Omental fat pad (tissue), 4 donors: ENCODE results near the genes ZNF813 and PPP1R12C.

DNA sequence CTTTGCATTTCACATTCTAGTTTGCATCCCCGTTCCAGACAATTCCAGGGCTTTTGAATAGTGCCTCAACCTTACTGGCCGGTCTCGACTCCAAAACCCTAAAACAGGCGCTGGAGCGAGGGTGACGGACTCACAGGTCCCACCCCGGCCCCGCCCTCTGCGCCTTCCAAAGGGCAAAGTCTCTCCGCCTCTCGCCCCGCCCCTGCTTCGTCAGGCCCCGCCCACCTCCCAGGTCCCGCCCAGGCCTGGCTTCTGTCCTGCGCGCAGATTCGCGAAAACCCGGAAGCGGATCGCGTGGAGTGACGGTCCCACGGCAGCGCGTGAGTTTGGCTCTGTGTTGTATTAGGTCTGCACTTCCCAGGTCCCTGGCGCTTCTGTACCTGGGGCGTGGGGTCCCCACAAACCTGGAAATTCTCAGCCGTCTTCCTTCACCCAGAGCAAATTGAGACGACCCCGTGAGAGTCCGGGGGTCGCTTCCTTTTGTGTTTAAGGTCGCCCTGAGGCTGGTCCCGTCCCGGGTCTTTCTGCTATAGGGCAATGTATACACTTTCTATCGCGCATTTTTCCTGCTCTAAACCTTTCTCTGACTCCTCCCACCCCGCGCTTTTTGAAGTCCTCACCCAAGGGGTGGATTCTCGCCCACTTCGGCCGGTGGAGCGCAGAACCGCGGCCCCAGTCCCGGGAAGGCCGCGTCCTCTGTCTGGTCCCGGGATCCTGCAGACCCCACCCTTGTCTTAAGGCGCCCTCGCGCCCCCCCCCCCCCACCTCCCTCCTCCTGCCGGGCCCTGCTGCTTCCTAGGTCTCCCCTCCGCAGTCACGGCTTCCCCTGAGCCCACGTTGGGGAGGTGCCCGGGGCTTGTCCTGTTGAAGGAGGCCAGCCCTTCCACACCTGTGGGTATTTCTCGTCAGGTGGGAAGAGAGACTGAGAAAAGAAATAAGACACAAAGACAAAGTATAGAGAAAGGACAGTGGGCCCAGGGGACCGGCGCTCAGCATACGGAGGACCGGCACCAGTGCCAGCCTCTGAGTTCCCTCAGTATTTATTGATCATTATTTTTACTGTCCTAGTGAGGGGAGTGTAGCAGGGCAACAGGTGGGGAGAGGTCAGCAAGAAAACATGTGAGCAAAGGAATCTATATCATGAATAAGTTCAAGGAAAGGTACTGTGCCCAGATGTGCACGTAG is at the start of gene ZNF813:
Gene ZNF813, plus strand, starts transcription at position 264 of the 1,185 bp plus-strand sequence.
- PRO-cap, result unidirectional peak, plus-strand start at position 275 of the sequence
- RAMPAGE, long total RNA, 4 experiments, result start-site peak on the plus strand in 1 of 4 experiments, centred at position 283 of the sequence, 77 reads per replicate

DNA sequence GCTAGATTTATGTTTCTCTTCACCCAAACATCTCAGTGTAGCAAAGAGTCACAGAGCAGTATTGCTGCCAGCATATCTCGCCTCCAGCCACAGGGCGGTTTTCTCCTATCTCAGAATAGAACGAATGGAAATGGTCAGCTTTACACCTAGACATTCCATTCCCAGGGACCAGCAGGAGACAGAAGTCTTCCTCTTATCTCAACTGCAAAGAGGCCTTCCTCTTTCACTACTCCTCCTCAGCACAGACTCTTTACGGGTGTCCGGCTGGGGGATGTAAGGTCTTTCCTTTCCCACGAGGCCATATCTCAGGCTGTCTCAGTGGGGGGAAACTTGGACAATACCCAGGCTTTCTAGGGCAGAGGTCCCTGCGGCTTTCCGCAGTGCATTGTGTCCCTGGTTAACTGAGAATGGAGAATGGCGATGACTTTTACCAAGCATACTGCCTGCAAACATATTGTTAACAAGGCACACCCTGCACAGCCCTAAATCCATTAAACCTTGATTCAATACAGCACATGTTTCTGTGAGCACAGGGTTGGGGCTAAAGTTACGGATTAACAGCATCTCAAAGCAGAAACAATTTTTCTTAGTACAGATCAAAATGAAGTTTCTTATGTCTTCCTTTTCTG is 1.2 kb downstream of the ZNF813 start:
- PRO-cap, result no peak
- RAMPAGE, long total RNA, 4 experiments, result no peak in any of the 4 experiments

- PRO-cap, result no peak
- RAMPAGE, long total RNA, 4 experiments, result no peak in any of the 4 experiments
These were observed 20.6 kb downstream of the ZNF331 start for GRCh38 chr19:53558299-53559278.

DNA sequence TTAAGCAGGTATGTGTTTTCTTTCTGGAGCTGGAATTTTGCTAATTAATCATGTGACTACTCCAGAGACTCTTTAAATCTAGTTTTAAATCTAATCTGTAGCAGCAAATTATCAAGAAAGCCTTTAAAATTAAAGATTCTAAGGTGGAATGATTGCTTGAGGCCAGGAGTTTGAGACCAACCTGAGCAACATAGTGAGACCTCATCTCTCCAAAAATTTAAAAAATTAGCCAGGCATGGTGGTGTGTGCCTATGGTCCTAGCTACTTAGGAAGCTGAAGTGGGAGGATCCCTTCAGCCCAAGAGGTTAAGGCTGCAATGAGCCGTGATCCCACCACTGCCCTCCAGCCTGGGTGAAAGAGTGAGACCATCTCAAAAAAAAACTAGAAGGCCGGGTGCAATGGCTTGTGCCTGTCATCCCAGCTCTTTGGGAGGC is 23.6 kb downstream of the ZNF331 start:
- PRO-cap, result no peak
- RAMPAGE, long total RNA, 4 experiments, result no peak in any of the 4 experiments

- PRO-cap, result no peak
- RAMPAGE, long total RNA, 4 experiments, result no peak in any of the 4 experiments
These were observed 35.9 kb downstream of the ZNF331 start for GRCh38 chr19:53573869-53574225.

- PRO-cap, result no peak
- RAMPAGE, long total RNA, 4 experiments, result no peak in any of the 4 experiments
These were observed 39.2 kb downstream of the ZNF331 start for GRCh38 chr19:53576780-53577893.

- PRO-cap, result no peak
- RAMPAGE, long total RNA, 4 experiments, result no peak in any of the 4 experiments
These were observed 33.0 kb downstream of the DPRX start for GRCh38 chr19:53664853-53665207.

DNA sequence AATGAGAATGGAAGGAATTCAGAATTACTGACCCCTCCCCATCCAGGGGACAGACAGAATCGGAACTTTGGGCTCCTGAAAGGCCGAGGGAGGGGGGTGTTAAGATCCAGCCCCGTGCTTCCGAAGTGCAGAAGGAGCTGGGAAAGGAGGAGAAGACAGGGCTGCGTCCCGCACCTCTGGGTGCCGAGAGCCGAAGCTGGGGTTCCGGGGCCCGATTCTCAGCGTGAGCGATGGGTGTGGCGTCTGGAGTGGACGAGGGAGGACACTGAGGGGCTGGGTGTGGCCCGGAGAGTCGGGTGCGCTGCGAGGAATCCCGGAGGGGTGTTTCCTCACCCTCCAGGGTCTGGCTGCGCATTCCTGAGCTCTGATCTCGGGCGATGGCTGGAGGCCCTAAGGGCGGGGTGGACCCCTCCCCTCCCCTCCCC is 766 bp downstream of the MYADM start:
- PRO-cap, result no peak
- RAMPAGE, long total RNA, 4 experiments, result no peak in any of the 4 experiments

DNA sequence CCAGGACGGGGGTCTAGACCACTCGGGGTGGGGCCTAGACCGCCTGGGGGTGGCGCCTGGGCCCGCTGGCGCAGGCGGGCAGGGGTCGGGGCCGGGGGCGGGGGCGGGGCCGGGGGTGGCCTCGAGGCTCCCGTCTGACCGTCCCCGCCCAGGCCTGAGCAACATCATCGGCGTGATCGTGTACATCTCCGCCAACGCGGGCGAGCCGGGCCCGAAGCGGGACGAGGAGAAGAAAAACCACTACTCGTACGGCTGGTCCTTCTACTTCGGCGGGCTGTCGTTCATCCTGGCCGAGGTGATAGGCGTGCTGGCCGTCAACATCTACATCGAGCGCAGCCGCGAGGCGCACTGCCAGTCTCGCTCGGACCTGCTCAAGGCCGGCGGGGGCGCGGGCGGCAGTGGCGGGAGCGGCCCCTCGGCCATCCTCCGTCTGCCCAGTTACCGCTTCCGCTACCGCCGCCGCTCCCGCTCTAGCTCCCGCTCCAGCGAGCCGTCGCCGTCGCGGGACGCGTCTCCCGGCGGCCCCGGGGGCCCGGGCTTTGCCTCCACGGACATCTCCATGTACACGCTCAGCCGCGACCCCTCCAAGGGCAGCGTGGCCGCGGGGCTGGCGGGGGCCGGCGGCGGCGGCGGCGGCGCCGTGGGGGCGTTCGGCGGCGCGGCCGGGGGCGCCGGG is 9.4 kb upstream of the CACNG6 start:
- PRO-cap, result no peak
- RAMPAGE, long total RNA, 4 experiments, result no peak in any of the 4 experiments

GRCh38 chr19:54107986-54108431 is 5.4 kb downstream of the NDUFA3 start:
- PRO-cap, result no peak
- RAMPAGE, long total RNA, 4 experiments, result no peak in any of the 4 experiments

DNA sequence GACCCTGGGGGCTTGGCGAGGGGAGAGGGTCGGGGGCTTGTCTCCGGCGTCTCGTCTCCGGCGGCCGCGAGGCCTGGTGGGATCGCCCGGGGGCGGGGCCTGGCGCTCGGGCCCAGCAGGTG is 148 bp upstream of the TSEN34 start:
- PRO-cap, result no peak
- RAMPAGE, long total RNA, 4 experiments, result no peak in any of the 4 experiments

GRCh38 chr19:54204405-54205422 is 4.1 kb downstream of the RPS9 start:
- PRO-cap, result no peak
- RAMPAGE, long total RNA, 4 experiments, result no peak in any of the 4 experiments

DNA sequence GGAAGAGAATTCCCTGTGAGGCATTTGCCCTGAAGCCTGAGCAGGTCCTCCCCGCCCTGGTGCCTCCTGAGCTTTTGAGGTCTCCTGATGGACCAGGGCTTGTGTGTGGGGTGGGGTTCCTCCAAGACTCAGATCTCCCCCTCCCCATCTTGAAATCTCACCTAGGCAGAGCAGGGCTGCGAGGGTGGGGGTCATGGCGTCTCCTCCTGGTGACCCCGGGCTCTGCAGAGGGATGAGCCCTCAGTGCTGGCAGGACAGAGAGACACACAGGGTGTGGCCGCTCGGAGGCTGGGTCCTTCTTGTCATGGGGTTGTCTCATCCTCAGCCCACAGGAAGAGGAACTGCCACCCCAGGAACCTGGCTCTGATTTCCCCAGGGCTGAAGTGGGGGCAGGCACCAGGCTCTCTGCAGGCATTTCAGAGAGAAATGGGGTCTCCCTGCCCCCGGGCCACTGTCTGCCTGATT is 14.5 kb downstream of the LILRB5 start:
- PRO-cap, result no peak
- RAMPAGE, long total RNA, 4 experiments, result no peak in any of the 4 experiments

DNA sequence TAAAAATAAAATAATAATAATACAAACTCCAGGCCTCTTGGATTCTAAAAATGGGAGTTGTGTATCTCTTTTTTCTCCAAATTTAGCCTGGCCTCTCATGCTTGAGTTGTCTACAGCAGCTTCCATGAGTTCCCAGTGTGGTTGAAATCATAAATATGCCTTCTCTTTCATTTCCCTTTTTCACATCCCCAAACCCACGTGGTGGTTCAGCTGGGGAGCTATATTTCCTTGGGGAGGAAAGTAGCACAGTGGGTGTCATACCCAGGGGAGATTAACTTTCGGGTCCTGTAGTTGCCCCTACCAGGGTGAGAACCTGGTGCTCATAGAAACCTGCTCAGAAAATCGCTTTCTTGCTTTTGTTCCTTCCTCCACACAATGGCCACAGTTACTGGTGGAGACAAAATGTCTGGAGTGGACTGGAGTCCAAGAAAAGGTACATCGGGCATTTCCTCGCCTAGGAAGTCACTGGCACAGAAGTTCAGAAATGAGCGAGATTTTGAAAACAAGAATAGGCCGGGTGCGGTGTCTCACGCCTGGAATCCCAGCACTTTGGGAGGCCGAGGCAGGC is 7.0 kb upstream of the LILRA4 start:
- PRO-cap, result no peak
- RAMPAGE, long total RNA, 4 experiments, result no peak in any of the 4 experiments

DNA sequence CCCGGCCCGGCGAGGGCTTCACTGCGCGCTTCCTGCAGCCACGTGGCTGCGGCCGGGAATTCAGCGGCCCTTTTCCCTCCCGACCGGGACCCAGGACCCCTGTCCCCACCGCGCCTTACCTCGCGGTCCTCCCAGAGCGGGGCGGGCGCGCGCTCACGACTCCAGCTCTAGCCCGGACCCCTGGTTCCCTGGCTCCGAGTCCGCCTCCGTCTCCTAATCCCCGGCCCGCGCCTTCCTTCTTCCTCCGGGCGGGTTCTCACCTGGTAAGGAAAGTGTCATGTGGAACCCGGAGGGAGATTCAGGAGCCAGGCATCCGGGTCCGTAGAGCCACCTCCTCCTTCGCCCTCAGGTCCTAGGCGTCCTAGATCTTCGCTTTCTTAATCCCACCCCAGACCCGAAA is 1.7 kb downstream of the CDC42EP5 start:
- PRO-cap, result no peak
- RAMPAGE, long total RNA, 4 experiments, result no peak in any of the 4 experiments

DNA sequence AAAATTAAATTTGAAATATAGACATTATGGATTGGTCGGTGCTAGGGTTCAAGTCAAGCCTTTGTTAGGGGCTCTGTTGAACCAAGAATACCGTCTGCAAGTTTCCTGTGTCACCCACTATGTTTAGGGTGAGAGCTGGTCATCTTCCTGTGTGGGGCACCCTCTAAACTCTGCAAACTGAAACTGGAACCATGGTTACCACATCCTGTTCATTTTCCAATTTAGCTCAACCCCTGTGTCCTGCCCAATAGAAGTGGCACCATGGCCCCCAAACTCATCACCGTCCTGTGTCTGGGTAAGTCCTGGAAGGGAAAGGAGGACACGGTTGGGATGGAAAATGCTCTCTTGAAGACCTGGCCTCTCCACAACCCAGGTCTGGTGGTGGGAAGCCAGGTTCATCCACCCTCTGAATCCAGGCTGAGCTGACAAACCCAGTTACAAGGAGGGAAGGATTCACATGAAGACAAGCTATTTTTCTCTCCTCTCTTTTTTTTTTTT is 30.0 kb downstream of the LAIR2 start:
- PRO-cap, result no peak
- RAMPAGE, long total RNA, 4 experiments, result no peak in any of the 4 experiments

GRCh38 chr19:55005874-55006479 is 32.1 kb downstream of the GP6 start:
- PRO-cap, result unidirectional peak, plus-strand start at chr19:55006227
- RAMPAGE, long total RNA, 4 experiments, result start-site peak on the plus strand in 3 of 4 experiments, at chr19:55006169-55006231 at its widest, 9 to 40 reads per replicate

GRCh38 chr19:55117030-55118040 is at the start of gene PPP1R12C:
Gene PPP1R12C, minus strand, starts transcription at chr19:55117637.
- PRO-cap, result unidirectional peak, minus-strand start at chr19:55117637
- RAMPAGE, long total RNA, 4 experiments, result no peak in any of the 4 experiments

DNA sequence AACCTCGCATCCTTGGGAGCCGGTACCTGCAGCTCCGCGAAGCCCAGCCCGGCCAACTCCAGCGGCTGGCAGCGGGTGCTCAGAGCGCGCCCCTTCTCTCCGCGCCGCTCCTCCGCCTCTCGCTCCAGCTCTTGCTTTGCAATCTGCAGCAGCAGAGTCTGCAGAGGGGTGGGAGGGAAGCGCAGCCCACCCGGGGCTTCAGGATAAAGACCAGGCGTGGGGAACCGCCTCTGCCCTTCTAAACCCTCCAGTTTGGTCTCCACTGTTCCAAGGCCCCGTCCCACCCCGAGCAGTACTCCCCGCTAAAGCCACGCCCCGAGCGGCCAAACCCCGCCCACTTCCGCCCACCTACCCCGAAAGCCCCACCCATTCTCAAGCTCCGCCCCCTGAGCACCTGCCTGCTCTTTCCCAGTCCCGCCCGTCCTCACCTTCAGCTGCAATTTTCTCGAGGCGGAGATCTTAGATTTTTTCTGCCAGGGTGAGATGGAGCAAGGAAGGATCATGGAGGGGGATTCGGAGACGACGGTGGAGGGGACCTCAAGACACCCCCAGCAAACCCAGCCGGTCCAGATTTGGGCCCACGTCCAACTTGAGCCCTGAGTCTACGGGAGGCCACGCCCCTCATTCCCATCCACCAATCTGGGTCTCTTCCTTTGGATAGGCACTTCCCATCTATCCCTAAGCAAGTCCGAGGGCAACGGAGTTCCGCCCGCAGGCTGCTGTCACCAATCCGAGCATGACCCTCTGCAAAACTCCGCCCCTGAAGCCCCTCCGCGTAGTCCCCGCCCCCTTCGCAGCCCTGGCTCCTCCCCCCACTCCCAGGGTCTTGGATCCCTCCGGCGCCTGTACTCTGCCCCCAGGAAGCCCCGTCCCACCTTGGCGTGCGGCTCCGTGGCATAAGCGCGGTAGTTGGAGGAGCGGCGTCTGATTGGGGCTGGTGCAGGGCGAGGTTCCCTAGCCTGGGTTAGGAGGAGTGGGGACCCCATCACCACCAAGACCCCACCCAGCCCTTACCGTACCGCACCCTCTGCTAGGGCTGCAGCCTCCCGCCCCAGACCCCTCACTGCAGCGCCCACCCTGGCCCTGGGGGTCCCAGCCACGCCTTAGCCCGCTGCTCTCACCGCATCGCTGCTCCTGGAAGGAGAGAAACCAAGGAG is 979 bp downstream of the TNNI3 start:
- PRO-cap, result no peak
- RAMPAGE, long total RNA, 4 experiments, result no peak in any of the 4 experiments

- PRO-cap, result no peak
- RAMPAGE, long total RNA, 4 experiments, result no peak in any of the 4 experiments
These were observed 6.5 kb downstream of the SYT5 start for GRCh38 chr19:55173185-55174480.